UCH-1 (cell line): Measurements from ENCODE around the genes UBE2Q2, PSTPIP1 and TSPAN3.

- RRBS, result 5% methylated on average over 17 of the region's 59 CpGs
Observed at GRCh38 chr15:75450676-75451324, 690 bp downstream of the SIN3A start.

DNA sequence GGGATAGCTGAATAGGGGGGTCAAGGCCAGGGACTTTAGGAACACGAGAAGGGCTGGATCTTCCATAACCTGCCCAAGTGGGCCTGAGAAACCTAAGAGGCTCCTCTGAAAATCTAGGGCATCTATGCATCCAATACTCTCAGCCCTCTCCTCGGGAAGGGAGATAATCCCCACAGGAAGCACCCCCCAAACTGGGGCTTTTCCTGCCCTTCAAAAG is 1.1 kb downstream of the PTPN9 start:
- RRBS, result no CpG with 5 or more reads among the region's 2 CpGs

- RRBS, result no CpG with 5 or more reads among the region's 4 CpGs
Observed at GRCh38 chr15:75641537-75641971, 1.5 kb upstream of the IMP3 start.

DNA sequence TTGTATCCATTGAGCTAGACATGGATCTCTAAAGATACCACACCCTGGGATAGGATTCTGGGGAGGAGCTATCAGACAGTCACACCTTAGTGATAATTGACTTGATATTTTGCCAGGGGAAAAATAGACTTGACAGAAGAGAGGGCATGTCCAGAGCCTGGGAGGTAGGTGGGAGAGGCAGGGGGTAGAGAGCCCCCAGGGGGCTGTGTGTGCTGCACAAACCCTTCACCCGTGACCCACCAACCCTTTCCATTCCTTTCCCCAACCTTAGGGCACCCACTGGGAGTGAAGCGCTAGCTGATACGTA is 403 bp upstream of the ODF3L1 start:
- RRBS, result no CpG with 5 or more reads among the region's 3 CpGs

- RRBS, result 11% methylated on average over 34 of the region's 108 CpGs
Observed at GRCh38 chr15:75843372-75844355, at the start of gene UBE2Q2. TSS of gene UBE2Q2 (plus strand) at chr15:75843447.

DNA sequence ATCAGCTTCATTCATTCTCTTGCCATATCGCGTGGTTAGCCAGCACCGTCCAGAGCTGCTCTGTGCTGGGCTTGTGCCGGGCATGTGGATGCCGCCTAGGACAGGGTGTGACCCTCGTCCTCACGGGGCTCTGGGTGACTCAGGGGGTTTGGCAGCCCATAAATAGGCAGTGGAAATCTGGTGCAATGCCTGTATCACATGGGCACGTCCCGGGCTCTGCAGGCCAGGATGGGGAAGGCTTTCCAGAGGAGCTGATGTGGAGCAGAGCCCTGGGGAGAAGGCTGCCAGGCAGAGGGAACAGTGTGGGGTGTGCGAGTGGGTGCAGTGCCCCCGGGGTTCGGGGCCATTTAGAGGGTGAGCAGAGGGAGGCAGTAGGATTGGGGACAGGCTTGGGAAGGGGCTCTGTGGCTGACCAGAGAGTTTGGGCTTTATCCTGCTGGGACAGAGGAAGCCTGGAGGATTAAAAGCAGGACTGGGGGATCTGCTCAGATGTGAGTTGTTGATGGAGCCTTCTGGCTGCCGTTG is 118.0 kb downstream of the TMEM266 start:
- RRBS, result no CpG with 5 or more reads among the region's 13 CpGs

DNA sequence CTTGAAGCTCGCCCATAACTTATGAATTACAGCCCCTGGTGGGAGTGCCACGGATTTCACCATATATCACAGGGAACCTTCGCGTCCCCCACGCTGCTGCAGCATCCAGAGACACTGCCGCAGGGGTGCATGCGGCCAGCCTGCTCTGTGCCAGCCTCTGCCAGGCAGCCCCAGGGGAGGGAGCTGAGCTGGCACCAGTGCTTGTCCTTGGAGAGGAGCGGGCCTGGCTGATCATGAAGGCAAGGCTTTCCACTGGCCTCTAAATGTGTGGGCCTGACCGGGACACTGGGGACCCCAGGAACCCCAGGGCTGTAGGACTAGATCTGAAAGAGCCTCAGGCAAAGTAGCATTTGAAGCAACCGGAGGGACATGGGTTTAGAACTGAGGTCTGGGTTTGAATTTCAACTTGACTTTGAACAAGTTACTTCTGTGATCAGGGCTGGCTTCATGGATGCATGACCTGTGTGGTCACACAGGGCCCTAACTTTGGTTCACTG is 114.3 kb downstream of the ETFA start:
- RRBS, result 84% methylated on average over 2 of the region's 10 CpGs

DNA sequence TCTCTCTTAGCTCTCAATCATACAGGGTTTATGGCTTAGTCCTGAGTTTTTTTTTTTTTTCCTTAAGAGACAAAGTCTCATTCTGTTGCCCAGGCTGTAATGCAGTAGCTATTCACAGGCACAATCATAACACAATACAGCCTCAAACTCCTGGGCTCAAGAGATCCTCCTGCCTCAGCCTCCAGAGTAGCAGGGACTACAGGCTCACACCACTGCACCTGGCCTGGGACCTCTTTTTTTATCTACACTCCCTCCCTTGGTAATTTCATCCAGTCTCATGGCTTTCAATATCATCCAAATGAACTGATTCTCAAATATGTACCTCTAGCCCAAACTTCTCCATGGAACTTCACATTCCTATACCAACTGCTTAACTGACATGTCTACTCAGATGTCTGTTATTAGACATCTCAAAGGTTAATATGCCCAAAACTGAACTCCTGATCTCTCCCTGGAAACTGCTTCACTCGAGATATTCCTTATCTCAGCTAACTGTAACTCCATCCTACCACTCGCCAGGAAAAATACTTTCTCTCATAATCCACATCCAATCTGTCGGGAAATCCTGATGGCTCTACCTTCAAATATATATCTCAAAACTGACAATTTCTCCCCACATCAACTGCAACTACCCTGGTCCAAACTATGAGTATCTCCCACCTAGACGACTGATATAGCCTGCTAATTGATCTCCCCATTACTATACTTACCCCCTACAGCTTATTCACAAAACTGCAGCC is 31.3 kb downstream of the ETFA start:
- RRBS, result no CpG with 5 or more reads among the region's 4 CpGs

DNA sequence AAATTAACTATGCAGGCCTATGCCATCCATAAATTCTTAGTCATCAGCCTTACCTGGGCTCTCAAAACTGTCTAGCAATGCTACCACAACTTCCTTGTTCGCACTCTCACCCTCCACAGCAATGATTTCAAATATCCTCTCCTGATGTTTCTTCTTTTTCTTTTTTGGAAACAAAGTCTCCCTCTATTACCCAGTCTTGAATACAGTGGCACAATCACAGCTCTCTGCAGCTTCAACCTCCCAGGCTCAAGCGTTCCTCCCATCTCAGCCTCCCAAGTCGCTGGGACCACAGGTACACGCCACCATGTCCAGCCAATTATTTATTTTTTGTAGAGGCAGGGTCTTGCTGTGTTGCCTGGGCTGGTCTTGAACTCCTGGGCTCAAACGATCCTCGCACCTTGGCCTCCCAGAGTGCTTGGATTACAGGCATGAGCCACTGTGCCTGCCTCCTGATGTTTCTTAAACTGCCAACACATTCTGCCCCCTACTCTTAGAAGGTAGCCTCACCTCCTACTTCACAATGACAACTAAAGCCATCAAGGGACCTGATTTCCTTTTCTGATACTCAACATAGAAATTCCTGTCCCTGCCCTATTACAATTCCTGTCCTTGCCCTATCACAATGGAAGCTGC is 12.0 kb downstream of the ETFA start:
- RRBS, result no CpG with 5 or more reads among the region's 6 CpGs

DNA sequence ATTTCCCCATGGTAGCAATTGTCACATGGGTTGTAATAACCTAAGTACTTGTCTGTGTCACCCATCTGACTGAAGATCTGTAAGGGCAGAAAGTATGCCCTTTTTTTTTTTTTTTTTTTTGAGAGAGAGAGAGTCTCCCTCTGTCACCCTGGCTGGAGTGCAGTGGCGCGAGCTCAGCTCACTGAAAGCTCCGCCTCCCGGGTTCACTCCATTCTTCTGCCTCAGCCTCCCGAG is 481 bp upstream of the ETFA start:
- RRBS, result no CpG with 5 or more reads among the region's 5 CpGs

- RRBS, result no CpG with 5 or more reads among the region's 14 CpGs
Observed at GRCh38 chr15:76972573-76973132, 22.3 kb upstream of the PSTPIP1 start.

DNA sequence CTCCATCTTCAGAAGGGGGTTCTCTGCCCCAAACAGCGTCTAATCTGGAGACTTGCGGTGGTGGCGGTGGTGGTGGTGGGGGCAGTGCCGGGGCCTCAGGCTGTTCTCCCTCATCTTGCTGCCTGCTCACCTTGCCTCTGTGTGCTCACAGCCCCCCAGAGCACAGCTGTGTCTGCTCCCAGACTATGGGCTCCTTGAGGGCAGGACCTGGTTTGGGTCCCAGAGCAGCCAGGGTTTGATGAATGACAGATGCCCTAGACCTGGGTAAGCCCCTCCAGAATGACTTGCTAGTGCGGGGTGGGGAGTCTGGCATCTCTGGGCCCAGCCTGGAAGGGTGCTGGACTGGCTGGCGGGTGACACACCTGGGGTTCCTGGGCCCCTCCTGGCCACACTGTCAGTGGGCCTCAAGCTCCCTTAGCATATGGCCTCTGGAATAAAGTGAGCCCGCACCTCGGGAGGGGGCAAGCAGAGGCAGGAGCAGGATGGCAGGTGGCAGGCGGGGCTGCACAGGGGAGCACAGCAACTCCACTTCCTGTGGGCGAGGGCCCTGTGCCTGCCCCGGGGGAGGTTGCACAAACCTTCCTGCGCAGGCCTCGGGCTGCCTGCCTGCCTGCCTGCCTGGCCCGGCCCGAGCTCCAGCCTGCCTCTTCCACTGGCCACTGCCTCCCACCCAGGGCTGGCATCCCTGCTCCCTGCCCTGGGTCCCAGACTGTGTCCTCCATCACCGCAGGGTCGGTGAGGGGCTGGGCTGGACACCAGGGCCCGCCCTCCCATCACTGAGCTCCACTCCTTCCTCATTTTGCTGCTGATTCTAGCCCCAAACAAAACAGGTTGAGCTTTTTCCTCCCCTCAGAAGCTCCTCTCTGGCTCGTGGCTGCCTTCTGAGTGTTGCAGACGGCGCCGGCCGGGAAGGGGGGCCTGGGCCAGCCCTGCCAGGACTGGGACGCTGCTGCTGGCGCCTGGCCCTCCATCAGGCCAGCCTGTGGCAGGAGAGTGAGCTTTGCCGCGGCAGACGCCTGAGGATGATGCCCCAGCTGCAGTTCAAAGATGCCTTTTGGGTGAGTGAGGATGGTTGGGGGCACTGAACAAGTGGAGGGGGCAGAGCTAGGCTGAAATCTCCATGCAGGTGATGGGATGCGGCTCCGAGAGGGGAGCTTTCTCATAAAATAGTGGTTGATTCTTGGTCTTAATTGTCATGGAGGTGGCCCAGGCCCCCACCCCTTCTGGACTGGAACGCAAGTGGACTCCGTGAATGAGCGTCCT is at the start of gene PSTPIP1:
PSTPIP1 (plus strand) TSS at position 575 of the 1,263 bp plus-strand sequence.
- RRBS, result 67% methylated on average over 7 of the region's 33 CpGs

GRCh38 chr15:77042908-77043611 is 27.8 kb downstream of the TSPAN3 start:
- RRBS, result no CpG with 5 or more reads among the region's 15 CpGs

- RRBS, result no CpG with 5 or more reads among the region's 6 CpGs
Observed at GRCh38 chr15:77057689-77058429, 13.1 kb downstream of the TSPAN3 start.

GRCh38 chr15:77070206-77071423 is at the start of gene TSPAN3:
TSS of gene TSPAN3 (minus strand) at chr15:77071109.
- RRBS, result 5% methylated on average over 33 of the region's 115 CpGs

GRCh38 chr15:77382289-77382817 is 37.6 kb downstream of the PEAK1 start:
- RRBS, result no CpG with 5 or more reads among the region's 4 CpGs

- RRBS, result no CpG with 5 or more reads among the region's 2 CpGs
Observed at GRCh38 chr15:77412149-77412613, 7.7 kb downstream of the PEAK1 start.

GRCh38 chr15:77606978-77607874 is 25.5 kb downstream of the LINGO1 start:
- RRBS, result 76% methylated on average over 3 of the region's 18 CpGs

GRCh38 chr15:77695700-77696585 is 63.2 kb upstream of the LINGO1 start:
- RRBS, result 41% methylated on average over 16 of the region's 29 CpGs

DNA sequence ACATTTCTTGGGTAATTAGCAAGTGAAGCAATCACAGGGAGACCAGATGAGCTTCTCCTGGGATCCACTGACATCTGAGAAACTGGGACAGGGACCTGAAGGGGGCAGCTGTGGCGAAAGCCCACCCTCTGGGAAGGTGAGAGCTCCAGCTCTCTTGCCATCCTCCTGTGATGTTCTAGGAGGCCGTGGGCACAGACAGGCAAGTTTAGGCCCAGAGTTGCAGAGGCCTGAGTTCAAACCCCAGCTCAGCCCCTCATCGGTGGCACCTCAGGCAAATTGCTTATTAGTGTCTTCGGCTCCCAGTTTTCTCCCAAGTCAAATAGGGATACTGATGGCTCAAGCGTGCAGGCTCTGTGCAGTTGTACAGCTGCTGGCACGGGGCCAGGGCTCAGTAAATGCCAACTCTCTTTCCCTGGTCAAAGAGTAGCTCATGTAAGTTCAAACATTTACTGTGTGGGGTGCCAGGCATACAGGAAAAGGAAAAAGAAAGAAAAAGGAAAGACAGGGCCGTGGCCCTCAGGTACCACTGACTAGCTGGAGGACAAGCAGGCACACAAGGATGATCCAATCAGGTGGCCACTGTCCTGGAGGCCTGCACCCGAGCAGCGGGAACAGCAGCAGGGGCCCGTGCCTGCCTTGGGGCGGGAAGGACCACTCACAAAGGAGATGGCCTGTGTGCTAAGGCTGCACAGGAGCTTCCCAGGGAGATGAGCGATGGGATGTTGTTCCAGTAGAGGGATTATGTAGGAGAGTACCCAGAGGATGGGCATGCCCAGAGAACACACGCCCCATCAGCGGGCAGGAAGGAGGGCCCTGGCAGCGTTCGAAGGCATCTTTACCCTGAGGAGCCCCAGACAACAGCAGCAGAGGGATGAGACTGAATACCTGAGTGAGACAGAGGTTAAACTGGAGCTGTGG is 70.9 kb downstream of the TBC1D2B start:
- RRBS, result no CpG with 5 or more reads among the region's 16 CpGs